ENCODE results near the genes CA11 and CGB1.

DNA sequence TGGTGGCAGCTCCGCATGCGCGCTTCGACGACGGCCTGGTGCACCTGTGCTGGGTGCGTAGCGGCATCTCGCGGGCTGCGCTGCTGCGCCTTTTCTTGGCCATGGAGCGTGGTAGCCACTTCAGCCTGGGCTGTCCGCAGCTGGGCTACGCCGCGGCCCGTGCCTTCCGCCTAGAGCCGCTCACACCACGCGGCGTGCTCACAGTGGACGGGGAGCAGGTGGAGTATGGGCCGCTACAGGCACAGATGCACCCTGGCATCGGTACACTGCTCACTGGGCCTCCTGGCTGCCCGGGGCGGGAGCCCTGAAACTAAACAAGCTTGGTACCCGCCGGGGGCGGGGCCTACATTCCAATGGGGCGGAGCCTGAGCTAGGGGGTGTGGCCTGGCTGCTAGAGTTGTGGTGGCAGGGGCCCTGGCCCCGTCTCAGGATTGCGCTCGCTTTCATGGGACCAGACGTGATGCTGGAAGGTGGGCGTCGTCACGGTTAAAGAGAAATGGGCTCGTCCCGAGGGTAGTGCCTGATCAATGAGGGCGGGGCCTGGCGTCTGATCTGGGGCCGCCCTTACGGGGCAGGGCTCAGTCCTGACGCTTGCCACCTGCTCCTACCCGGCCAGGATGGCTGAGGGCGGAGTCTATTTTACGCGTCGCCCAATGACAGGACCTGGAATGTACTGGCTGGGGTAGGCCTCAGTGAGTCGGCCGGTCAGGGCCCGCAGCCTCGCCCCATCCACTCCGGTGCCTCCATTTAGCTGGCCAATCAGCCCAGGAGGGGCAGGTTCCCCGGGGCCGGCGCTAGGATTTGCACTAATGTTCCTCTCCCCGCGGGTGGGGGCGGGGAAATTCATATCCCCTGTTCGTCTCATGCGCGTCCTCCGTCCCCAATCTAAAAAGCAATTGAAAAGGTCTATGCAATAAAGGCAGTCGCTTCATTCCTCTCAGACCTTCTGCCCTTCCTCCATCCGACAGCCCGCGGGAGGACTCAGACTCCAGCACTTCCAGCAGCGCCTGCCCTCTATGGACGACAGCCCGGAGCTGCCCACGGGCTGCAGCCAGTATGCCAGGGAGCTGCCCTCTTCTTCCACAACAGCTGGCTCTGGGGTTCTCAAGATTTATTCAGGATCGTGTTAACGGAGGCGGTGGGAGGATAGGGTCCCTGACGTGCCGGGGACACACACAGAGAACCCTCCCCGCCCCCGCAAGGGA lies 7.3 kb downstream of the DBP start:
- RRBS, result 100% methylated on average over 4 of the region's 81 CpGs

DNA sequence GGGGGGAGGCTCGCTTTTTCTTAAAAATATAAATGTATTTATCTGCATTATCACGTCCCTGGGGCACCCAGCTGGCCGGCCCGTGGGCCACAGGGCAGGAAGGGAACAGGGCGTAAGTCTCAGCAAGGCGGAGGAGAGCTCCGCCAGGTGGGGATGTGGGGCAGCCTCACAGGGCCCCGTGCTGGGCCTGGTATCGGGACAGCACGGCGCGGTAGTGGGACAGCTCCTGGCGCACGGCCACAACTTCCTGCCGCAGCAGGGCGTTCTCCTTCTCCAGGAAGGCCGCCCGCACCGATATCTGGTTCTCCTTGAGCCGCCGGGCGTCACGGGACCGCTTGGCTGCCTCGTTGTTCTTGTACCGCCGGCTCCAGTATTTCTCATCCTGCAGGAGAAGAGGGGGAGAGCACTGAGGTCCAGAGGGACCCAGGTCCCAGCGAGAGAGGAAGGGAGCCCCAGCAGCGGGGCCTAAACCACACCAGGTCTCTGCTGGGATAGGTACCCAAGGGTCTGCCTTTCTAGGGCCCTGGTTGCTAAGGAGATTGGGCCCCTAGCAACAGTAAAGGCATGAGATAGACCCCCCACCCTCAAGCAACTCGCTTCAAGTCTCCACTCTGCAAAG lies 6.4 kb downstream of the DBP start:
- RRBS, result 98% methylated on average over 5 of the region's 30 CpGs

GRCh38 chr19:48632651-48633822 lies 4.1 kb downstream of the DBP start:
- RRBS, result no CpG with 5 or more reads among the region's 13 CpGs

- RRBS, result no CpG with 5 or more reads among the region's 21 CpGs
These were observed 1.6 kb upstream of the DBP start for GRCh38 chr19:48638575-48639483.

- RRBS, result 0% methylated on average over 5 of the region's 30 CpGs
These were observed at the start of gene CA11 for GRCh38 chr19:48645644-48646556. Gene CA11 (minus strand): TSS chr19:48646187.

DNA sequence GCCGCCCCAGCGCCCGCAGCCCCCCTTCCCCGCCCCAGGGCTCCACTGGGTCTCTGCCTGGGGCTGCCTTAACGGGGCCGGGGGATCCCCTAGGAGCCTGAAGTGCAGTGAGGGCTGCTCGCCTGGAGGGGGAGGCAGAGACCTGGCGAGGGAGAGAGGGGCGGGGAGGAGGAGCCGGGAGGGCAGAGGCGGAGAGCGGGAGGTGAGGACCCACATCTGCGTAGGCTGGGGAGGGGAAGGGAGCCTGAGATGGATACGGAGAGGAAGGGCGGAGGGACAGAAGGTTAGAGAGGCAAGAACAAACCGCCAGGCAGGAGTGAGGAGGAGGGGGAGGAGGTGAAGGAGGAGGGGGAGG lies 547 bp upstream of the CA11 start:
- RRBS, result 14% methylated on average over 1 of the region's 16 CpGs

GRCh38 chr19:48676739-48677364 lies 4.0 kb upstream of the NTN5 start:
- RRBS, result no CpG with 5 or more reads among the region's 23 CpGs

DNA sequence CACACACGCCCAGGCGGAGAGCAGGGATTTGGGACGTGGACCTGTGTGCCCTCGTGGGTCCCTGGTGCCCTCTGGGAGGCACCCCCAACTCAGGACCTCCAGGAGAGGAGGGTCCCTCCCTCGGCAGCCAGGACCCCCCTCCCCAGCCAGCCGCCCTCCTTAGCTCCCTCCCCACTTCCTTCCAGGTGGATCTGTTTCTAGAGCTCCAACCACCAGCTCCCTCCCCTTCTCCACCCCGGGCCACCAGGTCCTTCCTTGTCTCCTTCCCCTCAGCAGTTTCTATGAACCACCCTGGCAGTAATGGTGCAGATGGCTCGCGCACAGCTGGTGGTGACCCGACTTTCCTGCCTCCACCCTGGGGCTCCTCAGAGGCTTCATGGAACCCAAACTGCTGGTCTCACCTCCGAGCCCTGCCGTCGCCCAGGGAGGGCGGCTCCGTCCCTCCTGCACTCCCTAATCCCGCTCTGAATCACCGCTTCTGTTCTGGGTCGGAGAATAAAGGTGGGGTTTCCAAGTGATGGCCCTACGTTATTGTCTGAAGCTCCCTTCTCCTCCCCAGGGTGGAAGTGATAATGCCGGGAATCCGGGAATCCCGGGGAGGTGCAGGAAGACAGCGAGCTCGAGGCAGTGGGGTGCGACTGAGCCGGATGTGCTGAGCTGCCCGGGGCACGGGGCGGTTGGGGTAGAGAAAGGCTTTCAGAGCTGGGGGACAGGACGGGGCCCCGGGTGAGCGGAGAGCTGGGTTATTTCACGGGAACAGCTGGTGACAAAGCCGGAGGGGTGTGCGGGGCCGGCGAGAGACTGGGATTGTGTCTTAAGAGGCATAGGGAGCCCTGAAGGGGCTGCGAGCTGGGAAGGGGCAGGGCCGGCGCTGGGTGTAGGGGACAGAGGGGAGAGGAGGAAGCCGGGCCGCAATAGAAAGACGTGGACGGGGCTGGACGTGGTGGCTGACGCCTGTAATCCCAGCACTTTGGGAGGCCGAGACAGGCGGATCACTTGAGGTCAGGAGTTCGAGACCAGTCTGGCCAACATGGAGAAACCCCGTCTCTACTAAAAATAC lies 691 bp downstream of the FUT2 start:
- RRBS, result 93% methylated on average over 12 of the region's 50 CpGs

GRCh38 chr19:48713718-48714871 lies 5.4 kb downstream of the MAMSTR start:
- RRBS, result 3% methylated on average over 27 of the region's 78 CpGs

- RRBS, result 67% methylated on average over 4 of the region's 56 CpGs
These were observed 679 bp downstream of the RASIP1 start for GRCh38 chr19:48739451-48740411.

DNA sequence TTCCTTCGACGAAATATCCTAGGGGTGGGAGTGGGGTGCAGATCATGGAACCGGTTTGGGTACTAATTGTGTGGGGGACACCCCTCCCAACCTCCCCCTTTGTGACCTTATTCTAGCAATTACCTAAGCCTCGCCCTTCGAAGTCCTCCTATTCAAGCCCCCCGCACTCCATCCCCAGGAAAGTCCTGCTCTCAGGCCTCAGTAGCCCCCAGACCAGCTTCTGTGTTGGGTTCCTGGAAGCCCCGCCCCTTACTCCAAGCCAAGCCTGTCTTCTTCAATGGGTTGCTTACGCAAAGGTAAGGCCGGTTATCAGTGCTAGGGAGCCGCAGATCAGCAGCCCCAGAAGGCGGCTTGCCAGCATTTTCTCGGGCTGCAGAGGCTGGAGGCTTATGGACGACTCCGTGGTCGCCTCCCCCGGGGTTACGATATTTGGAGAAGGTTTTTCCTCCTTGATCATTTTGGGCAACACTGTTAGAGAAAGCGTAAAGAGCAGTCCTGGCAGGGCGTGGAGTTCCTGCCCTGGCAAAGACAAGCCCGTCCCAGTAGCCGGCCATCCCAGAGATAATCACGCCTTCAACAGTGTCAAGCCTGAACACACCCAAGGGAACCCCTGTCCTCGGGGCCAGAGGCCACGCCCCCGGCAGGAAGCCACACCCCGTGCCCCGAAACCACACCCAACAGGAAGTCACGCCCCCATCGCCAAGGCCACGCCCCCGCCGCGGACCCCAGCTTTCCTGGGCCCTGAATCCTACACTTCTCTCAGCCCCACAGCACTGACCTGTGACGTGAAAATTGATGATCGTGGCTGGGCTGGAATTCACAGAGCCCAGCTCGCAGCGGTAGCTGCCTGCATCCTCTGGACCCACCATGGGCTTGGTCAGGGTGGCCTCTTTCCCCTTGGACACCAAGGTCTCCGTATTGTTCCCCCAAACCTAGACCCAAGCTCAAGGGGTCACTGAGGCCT lies 883 bp upstream of the RASIP1 start:
- RRBS, result no CpG with 5 or more reads among the region's 38 CpGs

DNA sequence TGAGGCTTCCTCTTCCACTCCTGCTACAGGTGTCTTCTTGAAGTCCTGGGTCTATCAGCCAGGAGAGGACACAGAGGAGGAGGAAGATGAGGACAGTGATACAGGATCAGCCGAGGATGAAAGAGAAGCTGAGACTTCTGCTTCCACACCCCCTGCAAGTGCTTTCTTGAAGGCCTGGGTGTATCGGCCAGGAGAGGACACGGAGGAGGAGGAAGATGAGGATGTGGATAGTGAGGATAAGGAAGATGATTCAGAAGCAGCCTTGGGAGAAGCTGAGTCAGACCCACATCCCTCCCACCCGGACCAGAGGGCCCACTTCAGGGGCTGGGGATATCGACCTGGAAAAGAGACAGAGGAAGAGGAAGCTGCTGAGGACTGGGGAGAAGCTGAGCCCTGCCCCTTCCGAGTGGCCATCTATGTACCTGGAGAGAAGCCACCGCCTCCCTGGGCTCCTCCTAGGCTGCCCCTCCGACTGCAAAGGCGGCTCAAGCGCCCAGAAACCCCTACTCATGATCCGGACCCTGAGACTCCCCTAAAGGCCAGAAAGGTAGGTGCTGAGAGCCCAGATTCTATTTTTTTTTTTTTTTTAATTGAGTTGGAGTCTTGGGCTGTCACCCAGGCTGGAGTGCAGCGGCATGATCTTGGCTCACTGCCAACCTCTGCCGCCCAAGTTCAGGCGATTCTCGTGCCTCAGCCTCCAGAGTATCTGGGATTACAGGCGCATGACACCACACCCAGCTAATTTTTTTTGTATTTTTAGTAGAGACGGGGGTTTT lies 2.3 kb downstream of the PPP1R15A start:
- RRBS, result no CpG with 5 or more reads among the region's 17 CpGs

DNA sequence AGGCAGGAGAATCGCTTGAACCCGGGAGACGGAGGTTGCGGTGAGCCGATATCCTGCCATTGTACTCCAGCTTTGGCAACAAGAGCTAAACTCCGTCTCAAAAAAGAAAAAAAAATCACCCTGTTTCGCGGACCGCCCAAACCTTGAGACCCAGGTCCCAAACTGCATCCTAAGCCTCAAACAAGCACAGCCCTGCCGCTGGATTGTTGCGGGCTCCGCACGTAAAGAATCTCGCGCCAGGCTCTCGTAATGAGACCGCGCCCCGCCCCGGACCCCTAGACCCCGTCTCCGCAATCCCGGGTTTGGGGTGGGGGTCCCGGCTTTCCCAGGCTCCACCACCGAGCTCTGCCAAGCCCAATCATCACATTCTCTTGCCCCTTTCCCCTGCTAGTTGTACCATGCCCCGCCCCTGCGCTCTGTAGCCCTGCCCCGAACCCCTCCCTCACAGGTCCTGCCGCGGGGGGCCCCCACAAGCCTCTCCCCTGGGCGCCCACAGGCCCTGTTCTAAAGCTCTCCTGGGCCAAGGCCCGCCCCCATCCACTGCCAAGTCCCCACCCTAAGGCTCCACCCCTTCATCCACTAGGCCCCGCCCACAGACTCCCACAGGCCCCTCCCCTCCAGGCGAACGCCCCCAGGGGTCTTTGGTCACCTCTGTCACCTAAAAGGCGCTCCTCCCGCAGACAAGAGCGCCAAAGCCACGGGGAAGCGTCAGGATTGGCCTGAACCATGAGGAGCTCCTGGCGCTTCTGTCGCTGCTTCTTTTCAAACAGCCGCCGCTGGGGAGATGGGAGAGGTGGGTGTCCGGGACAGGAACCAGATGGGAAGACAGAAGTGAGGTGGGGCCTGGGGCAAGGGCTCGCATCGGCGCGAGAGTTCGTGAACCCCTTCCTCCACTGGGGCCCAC lies 2.5 kb downstream of the TULP2 start:
- RRBS, result no CpG with 5 or more reads among the region's 50 CpGs

- RRBS, result no CpG with 5 or more reads among the region's 20 CpGs
These were observed at the start of gene CGB1 for GRCh38 chr19:49036688-49037173. Gene CGB1 (minus strand): TSS chr19:49036895.

DNA sequence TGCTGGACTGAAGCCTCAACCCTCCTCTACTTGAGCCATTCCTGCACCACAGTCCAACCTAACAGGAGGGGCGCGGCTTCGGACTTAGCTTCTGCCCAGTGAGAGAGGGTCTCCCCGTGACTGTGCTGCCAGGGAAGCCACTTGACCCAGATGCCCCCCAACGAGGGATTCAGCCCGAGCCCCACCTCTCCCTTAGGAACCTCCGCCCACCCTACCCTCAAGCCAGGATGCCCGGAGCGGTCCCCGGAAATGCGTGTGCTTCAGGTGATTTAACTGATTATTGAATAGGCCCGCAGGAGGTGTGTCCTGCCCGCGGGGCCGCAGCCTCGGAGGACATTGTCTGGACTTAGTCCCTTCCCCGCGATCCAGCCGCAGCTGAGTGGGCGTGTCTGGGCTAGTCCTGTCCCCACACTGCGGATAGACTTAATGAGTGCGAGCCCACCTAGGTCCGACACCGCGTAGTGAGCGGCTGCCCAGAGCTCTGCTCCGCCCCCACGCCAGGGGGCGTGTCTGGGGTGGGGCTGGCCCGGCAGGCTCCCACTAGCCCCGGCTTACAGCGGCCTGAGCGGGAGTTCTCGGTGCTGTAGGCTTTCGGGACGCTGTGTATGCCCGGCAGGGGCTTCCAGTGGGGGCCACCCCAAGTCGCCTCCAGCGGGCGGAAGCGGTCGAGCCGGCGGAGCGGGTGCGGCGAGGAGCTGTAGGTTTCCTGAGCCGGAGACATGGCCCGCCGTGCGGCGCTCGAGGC lies 1.6 kb downstream of the CGB7 start:
- RRBS, result 4% methylated on average over 18 of the region's 53 CpGs

- RRBS, result no CpG with 5 or more reads among the region's 11 CpGs
These were observed 7.1 kb downstream of the HRC start for GRCh38 chr19:49147975-49148700.

- RRBS, result no CpG with 5 or more reads among the region's 28 CpGs
These were observed 3.6 kb downstream of the CD37 start for GRCh38 chr19:49338714-49339281.

DNA sequence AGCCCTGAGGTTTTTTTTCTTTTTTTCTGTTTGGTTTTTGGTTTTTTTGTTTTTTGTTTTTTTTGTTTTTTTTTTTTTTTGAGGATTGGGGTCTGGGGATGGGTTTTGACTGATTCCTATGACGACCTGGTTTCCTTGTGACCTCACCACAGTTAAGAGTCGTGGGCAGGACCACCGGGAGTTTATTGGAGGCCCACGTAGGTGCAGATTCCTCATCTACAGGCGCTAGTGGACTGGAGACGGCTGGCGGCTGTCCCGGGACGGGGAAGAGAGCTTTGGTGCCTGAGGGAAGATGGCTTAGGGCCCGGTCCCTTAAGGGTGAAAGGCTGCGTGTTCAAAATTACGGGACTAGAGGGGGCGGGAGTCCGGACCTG lies 642 bp upstream of the TEAD2 start:
- RRBS, result 14% methylated on average over 12 of the region's 14 CpGs

- RRBS, result no CpG with 5 or more reads among the region's 5 CpGs
These were observed 7.6 kb downstream of the PTH2 start for GRCh38 chr19:49415450-49416150.

GRCh38 chr19:49431412-49431907 lies 6.3 kb downstream of the GFY start:
- RRBS, result no CpG with 5 or more reads among the region's 29 CpGs